SK-N-MC (cell line): Measurements from ENCODE around the gene SARDH.

DNA sequence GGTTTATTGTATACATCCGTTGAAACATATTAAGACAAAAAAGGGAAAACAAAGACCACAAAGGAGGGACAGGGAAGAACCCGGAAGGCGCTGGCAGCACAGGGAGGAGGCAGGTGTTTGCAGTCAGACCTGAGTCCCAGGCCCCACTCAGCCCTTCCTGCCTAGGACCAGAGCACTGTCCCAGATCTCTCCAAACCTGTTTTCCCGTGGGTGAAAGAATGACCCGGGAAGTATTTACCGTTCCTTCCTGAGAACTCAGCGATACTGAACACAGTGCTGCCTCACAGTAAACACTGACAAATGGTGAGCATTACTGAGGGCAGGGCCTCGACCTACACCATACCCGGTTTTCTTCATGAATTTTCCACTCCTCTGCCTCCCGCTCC is 62.2 kb downstream of the SURF6 start:
- RRBS = no CpG with 5 or more reads among the region's 10 CpGs

- RRBS = 2% methylated on average over 13 of the region's 56 CpGs
These were observed 883 bp downstream of the SURF4 start for GRCh38 chr9:133374564-133375789.

DNA sequence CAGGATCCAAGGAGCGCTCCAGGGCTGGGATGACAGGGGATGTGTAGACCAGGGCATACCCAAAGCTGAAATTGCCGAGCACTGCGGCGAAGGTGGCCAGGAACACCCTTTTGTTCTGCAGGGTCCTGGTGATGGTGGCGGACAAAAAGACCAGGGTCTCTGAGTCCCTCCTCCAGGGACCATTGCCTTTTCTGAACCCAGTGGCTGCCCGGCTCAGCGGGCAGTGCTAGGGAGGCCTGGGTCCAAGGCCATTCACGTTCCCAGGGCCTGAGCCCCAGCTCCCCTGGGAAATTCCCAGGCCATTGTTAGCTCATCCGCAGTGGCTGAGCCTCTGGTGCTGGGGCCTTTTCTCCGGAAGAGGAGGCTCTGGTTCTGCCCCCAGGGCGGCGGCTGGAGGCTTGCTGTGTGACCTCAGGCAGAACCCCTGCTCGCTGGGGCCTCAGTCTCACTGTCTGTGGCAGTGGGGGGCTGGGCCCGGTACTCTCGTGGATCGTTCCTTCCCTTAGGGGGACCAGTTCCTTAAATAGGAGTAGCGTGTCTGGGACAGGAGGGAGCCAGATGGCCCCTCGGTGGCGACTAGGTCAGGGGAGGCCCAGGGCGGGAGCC is 504 bp downstream of the SLC2A6 start:
- RRBS = no CpG with 5 or more reads among the region's 20 CpGs

DNA sequence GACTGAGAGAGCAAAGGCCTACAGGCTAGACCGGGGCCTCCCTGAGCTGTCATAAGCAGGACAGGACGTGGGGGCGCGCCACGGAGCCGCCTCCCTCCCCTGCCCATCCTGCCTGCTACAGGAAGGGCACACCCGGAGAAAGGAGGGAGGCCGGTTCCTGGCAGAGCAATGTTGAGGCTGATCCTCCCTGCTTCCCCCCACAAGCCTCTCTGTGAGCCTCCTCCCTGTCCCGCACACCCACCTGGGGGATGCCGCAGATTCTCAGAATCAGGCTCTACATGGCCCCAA is 9.0 kb upstream of the SLC2A6 start:
- RRBS = 62% methylated on average over 2 of the region's 10 CpGs

- RRBS = 2% methylated on average over 8 of the region's 25 CpGs
These were observed 24.6 kb downstream of the FAM163B start for GRCh38 chr9:133584372-133585290.

- RRBS = no CpG with 5 or more reads among the region's 47 CpGs
These were observed 20.0 kb downstream of the DBH start for GRCh38 chr9:133655771-133656959.

DNA sequence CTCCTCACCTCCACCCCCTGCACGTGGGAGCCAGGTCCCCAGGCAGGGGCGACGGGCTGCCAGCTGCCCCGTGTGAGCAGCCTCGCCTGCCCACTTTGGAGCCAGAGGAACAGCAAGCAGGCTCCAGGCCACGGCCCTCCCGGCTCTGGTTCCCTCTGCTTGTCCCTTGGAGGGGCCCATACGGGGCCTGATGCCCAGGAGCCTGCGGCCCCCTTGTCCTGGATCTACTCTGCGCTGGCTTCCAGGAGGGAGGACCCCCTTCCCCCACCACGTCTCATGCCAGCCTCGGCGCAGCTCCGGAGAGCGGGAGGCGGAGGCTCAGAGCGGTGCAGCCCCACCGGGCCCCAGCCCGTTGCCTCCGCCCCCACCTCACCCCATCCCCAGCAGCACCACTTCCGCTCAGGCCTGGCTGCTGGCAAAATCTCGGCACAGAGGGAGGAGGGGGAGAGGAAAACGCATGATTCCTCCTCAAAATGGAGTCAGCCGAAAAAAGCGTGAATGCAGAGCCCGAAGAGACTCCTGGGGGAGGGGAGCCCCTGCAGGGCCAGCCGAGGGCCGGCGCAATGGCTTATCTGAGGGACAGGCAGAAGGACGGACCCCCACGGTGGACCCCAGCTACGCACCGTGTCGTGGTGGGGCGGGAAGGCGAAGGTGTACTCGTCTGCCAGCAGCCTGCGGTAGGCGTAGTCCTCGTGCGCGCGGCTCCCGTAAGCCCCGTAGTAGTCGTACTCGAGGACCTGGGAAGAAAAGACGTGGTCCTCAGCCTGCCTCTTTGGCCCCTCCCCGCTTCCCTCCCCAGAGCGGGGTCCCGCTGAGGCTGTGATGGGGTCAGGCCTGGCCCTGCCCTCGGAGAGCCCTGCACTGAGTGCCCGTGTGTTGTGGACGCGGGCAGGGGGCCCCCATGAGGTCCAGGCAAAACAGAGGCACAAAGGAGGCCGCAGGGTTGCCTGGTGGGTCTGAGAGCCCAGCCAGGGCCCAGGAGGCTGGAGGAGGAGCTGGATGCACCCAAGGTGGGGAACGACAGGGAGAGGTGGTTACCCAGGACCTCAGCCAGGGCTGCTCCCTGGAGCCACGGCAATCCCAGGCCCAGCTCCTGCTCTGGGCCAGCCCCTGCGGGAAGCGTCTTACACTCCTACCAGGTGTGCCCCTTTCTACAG is 35.5 kb downstream of the SARDH start:
- RRBS = 23% methylated on average over 5 of the region's 60 CpGs

DNA sequence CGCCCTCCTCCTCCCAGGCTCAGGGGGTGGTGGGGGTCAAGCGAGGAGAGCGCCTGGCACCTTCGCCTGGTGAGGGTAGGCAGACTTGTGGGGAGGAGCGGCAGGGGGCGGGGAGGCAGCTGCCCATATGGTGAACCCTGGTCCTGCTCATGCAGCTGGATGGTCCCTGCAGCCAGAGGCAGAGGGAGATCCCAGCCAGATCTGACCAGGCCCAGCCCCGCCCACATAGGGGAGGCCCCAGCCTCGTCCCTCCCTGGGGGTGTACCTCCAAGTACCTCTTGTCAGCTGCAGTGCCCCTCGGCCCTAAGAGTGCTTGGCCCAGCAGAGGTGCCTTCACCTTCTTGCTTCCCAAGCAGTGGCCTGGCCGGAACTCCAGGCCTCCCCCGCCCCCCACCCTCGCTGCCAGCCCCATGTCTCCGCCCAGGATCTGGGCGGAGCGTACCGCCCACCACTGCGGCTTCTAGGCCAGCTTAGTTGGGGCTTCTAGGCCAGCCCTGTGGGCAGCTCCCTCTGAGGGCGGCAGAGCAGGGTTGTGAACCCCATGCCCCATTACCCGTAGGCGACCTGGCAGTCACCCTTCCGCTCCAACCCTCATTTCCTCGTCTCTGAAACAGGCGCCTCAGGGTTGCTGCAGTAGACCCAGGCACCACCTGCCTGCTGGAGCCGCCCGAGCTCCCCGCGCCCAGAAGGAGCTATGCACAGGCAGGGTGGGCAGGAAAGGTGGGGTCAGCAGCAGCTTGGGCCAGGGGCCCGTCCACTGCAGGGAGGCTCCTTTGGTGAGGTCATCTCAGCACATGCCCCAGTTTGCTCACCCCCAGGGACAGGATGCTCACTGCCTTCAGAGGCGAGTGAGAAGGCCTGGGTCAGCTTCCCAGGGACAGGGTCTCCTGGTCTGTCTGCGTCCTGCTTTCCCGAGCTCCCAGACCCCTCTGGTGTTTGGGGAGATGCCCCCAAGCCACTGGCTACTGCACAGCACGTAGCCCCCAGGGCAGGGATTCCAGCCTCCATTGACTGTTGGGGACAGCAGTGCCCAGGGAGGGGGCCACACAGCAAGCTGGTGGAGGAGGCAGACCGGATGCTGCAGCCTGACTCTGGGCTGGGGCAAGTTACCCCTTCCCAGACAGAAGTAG is at the start of gene SARDH:
Gene SARDH, minus strand, starts transcription at position 374 of the 1,130 bp plus-strand sequence.
- RRBS = no CpG with 5 or more reads among the region's 33 CpGs

DNA sequence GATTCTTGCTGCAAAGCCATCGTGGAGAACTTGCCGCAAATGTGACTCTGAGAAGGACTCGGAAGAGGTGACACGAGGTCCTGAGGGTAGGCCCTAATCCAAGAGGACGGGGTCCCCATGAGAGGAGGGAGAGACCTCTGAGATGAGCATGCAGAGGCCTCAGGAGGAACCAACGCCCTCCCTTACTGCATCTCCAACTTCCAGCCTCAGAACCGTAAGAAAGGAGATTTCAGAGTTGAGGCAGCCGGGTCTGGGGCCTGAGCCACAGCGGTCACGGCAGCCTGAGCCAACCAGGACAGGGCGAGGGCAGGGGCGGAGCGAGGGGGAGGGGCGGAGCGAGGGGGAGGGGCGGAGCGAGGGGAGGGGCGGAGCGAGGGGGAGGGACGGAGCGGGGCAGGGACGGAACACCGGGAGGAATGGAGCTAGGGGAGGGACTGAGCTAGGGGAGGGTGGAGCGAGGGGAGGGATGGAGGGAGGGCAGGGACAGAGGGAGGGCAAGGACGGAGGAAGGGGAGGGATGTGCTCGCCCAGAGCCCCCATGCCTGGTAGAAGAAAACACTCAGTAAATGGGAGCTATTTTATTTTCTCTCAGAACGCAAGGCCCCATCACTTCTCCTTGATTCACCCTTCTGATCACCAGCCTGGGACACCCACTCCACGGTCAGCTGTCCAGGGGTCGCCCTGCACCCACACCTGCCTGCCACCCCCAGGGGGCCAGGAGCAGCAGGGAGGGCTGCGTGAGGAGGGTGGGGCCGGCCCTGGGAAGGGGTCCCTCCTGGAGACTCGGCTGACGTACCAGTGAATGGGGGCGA is 21.4 kb upstream of the SARDH start:
- RRBS = no CpG with 5 or more reads among the region's 34 CpGs

DNA sequence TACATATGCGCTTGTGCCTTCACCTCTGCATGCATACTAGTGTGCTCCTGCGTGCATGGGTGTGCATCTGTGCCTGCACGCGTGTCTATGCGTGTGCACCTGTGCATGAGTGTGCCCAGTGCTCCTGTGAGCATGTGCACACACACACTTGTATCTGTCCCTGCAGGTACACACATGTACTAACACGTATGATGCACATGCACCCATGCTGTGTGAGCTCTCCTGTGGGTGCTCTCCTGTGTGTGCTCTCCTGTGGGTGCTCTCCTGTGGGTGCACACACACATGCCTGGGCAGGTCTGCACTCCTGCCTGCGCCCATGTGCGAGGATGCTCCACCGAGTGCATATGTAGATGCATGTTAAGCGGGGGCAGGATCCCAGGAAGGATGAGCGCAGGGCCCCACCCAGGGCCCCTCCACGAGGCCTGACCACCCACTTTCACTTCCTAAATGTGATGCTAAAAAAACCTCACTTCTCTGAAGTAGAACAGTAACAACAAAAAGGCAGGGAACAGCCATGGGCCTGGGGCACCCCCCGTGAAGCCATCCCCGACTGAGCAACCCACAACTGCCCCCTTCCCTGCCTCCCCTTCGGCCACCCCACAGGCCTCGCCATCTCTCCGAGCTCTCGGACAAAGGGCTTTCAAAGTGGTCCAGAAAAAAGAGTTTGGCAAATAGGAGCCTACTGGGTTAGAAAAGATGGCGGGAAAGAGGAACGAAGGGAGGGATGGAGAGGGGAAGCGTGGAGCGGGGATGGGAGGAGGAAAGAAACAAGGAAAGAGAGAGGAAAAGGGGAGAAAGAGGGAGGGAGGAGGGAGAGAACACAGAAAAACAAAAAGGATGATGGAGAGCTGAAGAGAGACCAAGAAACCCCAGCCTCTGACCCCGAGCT is 48.2 kb upstream of the SARDH start:
- RRBS = no CpG with 5 or more reads among the region's 23 CpGs

- RRBS = no CpG with 5 or more reads among the region's 4 CpGs
These were observed 108.2 kb upstream of the SARDH start for GRCh38 chr9:133846413-133846669.

DNA sequence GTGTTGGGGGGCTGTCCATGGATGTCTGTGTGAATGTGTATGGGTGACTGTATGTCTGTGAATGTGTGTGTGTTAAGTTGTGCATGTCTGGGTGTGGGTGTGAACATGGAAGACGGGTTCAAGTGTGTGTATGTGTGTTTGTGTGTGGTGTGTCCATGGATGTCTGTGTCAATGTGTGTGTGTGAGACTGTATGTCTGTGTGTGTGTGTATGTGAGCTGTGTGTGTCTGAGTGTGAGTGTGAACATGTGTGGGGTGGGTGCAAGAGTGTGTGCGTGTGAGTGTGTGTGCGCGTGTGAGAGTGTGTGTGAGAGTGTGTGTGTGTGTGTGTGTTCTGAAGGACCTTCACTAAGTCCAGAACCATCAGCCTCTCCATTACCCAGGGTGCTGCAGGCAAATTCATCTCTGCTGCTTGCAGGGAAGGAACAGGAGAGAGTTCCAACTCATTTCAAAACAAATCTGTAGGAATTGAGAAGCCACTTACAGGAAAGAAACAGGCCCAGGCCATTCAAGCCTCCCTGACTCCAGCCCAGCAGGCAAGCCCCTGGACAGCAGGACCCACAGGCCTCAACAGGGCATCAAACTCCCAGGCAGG is 54.8 kb downstream of the VAV2 start:
- RRBS = no CpG with 5 or more reads among the region's 4 CpGs

DNA sequence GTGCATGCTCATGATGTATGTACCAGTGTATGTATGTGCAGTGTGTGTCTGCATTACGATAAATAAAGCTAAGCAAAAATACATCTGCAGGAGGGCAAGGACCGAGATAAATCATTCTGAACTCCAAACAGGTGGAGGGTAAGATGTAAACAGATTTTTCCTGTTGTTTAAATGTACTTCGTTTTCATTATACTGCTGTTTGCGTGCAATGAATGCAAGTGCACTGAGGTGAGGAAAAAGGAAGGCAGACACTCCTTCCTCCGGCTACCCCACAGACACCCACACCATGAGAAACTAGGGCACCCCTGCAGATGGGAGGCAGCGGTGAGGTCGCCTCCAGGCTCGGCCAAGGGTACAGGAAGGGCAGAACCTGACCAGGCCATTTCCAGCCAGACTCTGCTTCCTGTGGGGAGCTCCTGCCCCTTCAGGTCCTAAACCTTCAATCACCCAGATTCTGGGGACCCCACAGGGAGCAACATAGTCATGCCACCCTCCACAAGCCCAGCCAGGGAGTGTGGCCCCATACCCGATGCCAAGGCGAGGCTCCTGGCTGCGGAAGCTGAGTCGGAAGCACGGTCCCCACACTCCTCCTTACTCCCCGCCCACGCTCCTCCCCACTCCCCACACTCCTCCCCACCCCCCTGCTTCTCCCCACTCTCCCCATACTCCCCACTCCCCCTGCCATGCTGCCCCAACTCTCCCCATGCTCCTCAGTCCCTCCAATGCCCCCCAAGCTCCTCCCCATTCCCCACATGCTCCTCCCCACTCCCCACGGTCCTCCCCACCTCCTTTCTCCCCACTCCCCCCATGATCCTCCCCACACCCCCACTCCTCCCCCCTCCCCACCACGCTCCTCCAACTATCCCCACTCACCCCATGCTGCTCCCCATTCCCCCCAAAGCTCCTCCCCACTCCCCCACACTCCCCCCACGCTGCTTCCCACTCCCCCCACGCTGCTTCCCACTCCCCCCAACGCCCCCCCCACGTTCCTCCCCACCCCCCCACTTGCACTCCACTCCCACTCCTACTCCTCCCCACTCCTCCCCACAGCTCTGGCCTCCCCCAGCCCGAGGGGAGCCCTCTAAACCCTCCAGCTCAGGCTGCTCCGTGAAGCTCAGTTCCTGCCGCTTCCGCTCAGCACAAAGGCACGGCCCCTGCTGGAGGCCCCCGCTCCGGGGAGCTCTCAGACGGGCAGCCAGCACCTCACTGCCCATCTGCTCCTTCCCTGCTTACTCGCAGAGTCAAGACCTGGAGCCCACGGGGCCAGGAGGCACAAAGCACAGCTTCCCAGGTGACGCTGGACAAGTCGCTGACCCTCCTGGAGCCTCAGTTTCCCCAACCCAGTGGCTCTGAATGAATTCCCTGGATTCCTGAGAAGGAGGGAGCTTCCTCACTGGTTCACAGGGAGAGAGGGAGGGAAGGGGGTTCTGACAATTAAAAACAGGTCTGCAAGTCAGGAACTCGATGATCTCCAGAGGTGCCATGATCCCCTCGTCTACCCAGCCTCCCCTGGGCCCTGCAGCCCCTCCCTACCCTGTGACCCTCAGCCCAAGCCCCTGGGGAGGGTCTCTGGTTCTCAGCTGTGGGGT is 36.7 kb downstream of the VAV2 start:
- RRBS = no CpG with 5 or more reads among the region's 35 CpGs

GRCh38 chr9:133974403-133975270 is 17.5 kb downstream of the VAV2 start:
- RRBS = no CpG with 5 or more reads among the region's 24 CpGs

DNA sequence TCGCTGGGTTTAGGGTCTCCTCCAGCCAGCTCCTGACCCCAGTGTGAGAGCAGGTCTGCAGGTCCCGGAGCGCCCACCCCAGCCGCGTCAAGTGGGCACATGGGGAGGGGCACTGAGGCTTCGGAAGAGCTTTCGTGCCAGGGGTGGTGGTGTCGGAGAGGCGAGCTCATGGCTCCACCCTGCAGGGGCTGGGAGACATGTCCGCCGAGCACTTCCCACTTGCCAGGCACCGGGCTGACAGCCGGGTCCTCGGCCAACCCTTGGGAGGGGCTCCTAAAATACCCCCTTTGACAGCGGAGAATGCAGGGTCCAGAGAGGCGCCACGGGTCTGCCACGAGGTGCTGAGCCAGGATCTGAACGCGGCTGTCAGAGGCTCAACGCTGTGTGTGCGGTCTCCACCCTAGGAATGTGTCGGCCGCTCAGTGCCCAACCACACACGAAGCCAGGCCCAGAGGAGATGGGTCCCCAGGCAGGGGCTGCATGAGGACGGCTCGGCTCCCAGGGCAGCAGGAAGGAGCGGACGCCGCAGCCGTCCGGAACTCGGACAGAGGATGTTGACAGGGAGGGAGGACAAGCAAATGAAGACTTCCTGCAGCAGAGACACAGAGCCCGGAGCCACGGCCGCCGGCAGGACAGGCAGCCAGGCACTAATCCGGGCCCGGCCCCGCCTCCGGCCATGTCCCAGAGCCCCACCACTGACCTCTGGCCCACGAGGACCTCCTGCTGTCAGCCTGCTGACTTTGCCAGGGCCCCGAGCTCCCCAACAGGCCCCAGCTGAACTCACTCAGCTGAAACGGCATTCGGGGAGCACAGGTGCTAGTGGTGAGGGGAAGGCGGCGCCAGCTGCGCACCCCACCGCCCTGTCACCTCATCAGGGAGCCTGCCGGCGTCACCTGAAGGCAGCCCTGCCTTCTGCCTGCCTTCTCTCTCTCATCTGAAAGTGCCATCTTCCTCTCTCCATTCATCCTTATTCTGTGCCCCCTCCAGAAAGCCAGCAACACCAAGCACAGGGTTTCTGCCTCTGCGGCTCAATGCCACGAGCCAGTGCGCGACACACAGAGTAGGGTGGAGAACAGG is 12.8 kb downstream of the VAV2 start:
- RRBS = 92% methylated on average over 4 of the region's 55 CpGs

DNA sequence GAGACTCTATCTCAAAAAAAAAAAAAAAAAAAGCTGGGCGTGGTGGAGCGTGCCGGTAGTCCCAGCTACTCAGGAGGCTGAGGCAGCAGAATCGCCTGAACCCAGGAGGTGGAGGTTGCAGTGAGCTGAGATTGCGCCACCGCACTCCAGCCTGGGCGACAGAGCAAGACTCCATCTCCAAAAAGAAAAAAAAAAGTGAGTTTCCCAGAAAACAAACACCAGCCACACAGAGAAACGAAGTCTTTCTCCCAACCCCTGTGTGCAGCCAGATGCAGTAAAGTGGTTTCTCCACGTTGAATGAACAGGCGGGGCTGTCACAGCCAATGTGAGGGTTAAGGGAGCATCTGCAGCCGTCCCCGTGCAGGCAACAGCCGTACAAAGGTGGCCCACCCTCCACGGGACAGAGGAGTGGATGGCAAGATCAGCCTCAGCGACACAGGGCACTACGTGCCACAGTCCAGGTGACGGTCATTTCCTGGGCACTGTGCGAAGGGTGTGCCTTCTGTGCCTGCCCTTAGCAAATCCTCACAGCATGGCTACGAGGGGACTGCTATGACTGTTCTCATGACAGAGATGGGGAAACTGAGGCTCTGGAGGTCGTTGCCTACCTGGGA is 2.5 kb downstream of the VAV2 start:
- RRBS = no CpG with 5 or more reads among the region's 20 CpGs

- RRBS = 6% methylated on average over 13 of the region's 30 CpGs
These were observed 648 bp downstream of the VAV2 start for GRCh38 chr9:133991576-133991776.

DNA sequence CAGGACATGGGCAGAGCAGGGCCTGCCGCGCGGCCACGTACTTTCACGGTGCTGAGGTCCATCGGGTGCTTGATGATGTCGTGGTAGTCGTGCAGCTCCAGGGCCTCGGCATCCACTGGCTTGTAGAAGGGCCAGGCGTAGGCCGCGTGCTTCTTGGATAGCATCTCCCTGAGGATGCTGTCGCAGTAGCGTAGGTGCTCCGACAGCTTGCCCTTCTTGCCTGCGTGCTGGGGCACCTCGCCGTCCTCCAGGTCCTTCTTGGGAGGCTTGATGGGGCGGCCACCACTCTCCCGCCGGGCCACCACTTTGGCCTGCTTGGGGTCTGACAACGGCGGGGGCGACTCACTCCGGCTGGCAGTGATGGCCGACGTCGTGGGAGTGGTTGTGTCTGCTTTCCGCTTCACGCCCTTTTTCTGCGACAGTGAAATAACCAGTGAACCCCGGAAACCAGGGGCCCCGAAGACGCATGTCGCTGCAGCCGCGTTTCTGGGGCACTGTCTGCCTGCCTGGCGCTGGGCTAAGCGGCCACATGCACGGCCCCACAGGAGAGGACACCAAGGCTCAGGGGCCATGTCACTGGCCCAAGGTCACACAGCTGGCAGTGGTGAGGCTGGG is 19.7 kb downstream of the BRD3 start:
- RRBS = 96% methylated on average over 10 of the region's 40 CpGs

GRCh38 chr9:134138109-134138498 is 2.2 kb downstream of the WDR5 start:
- RRBS = no CpG with 5 or more reads among the region's 6 CpGs

GRCh38 chr9:134139663-134140016 is 3.8 kb downstream of the WDR5 start:
- RRBS = no CpG with 5 or more reads among the region's 14 CpGs